HepG2 (cell line): ENCODE results near the genes ARPC2, SLC11A1 and CDK5R2.

DNA sequence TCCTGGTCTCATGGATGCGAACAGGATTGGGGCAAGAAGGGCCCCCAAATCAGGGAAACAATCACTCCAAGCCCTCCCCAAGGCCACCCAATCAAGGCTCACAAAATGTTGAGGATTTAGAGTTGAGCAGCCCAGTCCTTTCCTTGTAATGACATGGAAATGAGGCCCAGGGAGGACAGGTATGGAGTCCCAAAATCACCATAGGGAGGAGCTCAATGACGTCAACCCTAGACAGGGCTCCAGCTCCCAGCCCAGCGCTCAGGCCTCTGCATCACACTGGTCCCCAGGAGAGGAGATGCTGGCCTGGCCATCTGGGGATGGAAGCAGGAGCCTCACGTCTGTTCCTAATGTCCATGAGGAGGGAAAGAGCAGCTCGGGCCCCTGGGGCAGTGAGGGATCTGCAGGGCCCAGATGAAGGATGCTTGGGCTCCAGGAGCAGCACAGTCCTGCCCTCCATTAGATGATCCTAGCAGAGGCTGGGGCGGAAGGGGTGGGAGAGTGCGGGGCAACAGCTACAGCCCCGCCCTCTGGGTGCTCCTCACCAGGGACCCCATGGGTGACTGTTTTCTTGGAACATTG is 49.9 kb downstream of the TNS1 start:
- RRBS, 2 experiments: no CpG with 5 or more reads among the region's 8 CpGs
CAGE:
- cytosol, long polyA minus RNA: no peak
- cytosol, long polyA plus RNA: no peak
- long polyA plus RNA: no peak
- nucleus, long polyA minus RNA: no peak
- nucleus, long polyA plus RNA: no peak

DNA sequence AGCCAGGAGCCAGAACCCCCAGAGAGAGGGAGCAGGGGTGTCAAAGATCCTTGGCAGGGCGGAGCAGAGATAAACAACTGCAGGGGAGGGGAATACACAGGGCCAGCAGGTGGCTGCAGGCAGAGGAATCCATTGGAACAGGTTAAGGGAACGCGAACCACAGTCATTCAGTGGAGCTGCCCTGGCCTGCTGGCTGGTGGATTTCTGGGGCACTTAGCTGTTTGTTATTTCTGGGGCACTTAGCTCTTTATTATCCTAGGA is 37.9 kb downstream of the TNS1 start:
- RRBS, 2 experiments: no CpG with 5 or more reads among the region's 3 CpGs
CAGE:
- cytosol, long polyA minus RNA: no peak
- cytosol, long polyA plus RNA: no peak
- long polyA plus RNA: no peak
- nucleus, long polyA minus RNA: no peak
- nucleus, long polyA plus RNA: no peak

DNA sequence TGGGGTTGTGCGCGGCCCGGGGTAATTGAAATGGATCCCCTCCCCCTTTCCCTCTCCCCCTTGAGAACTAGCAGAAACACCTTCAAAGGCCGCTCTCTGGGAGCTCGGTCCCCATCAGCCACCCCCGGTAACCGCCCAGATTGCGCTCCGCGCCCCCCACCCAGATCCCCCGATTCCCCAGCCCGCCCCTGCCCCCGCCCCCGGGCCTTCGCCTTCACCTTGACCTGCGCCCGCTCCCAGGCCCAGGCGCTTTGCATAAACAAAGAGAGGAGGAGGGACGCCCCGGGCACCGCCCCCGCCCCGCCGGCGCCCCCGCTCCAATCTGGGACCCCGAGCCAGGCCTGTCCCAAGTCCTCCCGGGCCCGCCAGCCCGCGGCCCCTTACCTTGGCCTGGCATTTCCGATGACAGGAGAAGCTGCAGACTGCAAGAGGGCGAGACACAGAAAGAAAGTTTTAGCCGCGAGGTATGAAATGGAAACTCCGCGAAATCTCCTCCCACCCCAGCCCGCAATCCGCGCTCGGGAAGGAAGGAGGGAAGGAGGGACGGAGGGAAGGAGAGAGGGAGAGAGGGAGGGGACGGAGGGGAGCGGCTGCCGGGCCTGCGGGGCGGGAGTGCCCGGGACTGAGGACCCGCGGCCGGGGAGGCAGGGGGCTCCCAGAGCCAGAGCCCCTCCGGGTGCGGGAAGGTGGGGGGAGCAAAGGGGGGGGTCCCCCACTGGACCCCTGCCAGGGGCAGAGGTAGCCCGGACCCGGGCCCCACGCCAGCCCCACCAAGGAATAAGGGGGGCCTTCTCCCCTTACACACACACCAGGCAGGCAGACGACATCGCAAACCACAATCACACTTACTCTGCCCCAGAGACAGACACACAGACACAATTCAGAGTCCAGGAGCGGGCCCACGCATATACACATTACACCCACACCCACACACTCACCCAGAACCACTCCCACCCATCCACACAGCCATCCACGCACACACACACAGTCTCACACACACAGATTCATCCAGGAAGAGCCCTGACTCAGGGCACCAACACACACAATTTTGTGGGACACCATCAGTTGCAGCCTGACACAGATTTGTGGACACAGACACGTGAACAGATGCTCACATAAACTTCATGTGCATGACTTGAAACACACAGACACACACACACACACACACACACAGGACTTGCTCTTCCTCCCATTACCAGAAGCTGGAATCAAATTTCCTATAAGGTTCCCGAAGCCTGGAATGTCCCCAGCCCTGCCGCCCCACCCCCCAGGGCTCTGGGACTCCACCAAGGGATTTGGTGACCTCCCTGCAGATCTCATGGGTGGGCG is 23.9 kb downstream of the TNS1 start:
- RRBS, 2 experiments: 13% methylated on average over 23 to 24 of the region's 65 CpGs
CAGE:
- cytosol, long polyA minus RNA: no peak
- cytosol, long polyA plus RNA: no peak
- long polyA plus RNA: no peak
- nucleus, long polyA minus RNA: no peak
- nucleus, long polyA plus RNA: no peak

- RRBS, 2 experiments: no CpG with 5 or more reads among the region's 3 CpGs
CAGE:
- cytosol, long polyA minus RNA: no peak
- cytosol, long polyA plus RNA: no peak
- long polyA plus RNA: no peak
- nucleus, long polyA minus RNA: no peak
- nucleus, long polyA plus RNA: no peak
Observed at GRCh38 chr2:217993834-217994219, 9.0 kb downstream of the TNS1 start.

DNA sequence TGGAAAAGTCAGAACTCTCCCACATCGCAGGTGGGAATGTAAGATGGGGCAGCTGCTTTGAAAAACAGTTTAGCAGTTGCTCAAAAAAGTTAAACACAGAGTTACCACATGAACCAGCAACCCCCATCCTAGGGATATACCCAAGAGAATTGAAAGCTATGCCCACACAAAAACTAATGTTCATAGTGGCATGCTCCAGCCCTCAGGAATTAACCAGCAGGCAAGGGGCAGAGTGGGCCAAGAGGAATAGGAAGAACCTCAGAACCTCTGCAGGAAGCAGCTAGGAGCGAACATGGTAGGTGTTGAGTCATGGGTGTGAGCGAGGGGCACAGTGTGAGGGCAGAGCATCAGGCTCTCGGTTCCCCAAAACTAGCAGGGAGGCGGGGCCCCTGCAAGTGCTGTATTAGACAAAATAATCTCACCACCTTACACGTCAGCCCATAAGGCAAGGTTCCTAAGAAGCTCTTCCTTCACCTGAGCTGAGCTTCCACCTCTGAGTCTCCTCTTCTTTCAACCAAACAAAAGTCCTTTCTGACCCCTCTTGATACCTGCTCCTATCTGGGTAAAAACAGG is 5.6 kb upstream of the RUFY4 start:
- RRBS, 2 experiments: no CpG with 5 or more reads among the region's 6 CpGs
CAGE:
- cytosol, long polyA minus RNA: no peak
- cytosol, long polyA plus RNA: no peak
- long polyA plus RNA: no peak
- nucleus, long polyA minus RNA: no peak
- nucleus, long polyA plus RNA: no peak

- RRBS, 2 experiments: 2 to 4% methylated on average over 17 to 28 of the region's 93 CpGs
CAGE:
- cytosol, long polyA minus RNA: start-site peak on the plus strand at chr2:218217167-218217182, 281 reads
- cytosol, long polyA plus RNA: start-site peak on the plus strand at chr2:218217154-218217282, 968 and 1,786 reads in 2 replicates
- long polyA plus RNA: start-site peak on the plus strand at chr2:218217137-218217282, 2,645 and 3,058 reads in 2 replicates
- nucleus, long polyA minus RNA: no peak
- nucleus, long polyA plus RNA: start-site peak on the plus strand at chr2:218217139-218217197, 417 and 2,044 reads in 2 replicates
Observed at GRCh38 chr2:218216888-218217952, at the start of gene ARPC2. ARPC2 (plus strand) TSS chr2:218217189.

- RRBS, 2 experiments: no CpG with 5 or more reads among the region's 22 CpGs
CAGE:
- cytosol, long polyA minus RNA: no peak
- cytosol, long polyA plus RNA: no peak
- long polyA plus RNA: no peak
- nucleus, long polyA minus RNA: no peak
- nucleus, long polyA plus RNA: no peak
Observed at GRCh38 chr2:218253447-218254699, 6.9 kb upstream of the GPBAR1 start.

GRCh38 chr2:218258814-218260210 is 1.5 kb upstream of the GPBAR1 start:
- RRBS, 2 experiments: no CpG with 5 or more reads among the region's 26 CpGs
CAGE:
- cytosol, long polyA minus RNA: no peak
- cytosol, long polyA plus RNA: no peak
- long polyA plus RNA: no peak
- nucleus, long polyA minus RNA: no peak
- nucleus, long polyA plus RNA: no peak

- RRBS, 2 experiments: 3 to 5% methylated on average over 15 to 19 of the region's 72 CpGs
CAGE:
- cytosol, long polyA minus RNA: no peak
- cytosol, long polyA plus RNA: start-site peak on the plus strand at chr2:218323139-218323198, 34 and 28 reads in 2 replicates; start-site peak on the plus strand at chr2:218323244-218323377, 60 and 29 reads in 2 replicates
- long polyA plus RNA: start-site peak on the plus strand at chr2:218323233-218323265, 88 and 53 reads in 2 replicates
- nucleus, long polyA minus RNA: no peak
- nucleus, long polyA plus RNA: no peak
Observed at GRCh38 chr2:218322809-218323651, 30.7 kb upstream of the TMBIM1 start.

GRCh38 chr2:218369238-218369864 is 12.7 kb downstream of the CATIP start:
- RRBS, 2 experiments: no CpG with 5 or more reads among the region's 3 CpGs
CAGE:
- cytosol, long polyA minus RNA: no peak
- cytosol, long polyA plus RNA: no peak
- long polyA plus RNA: no peak
- nucleus, long polyA minus RNA: no peak
- nucleus, long polyA plus RNA: no peak

DNA sequence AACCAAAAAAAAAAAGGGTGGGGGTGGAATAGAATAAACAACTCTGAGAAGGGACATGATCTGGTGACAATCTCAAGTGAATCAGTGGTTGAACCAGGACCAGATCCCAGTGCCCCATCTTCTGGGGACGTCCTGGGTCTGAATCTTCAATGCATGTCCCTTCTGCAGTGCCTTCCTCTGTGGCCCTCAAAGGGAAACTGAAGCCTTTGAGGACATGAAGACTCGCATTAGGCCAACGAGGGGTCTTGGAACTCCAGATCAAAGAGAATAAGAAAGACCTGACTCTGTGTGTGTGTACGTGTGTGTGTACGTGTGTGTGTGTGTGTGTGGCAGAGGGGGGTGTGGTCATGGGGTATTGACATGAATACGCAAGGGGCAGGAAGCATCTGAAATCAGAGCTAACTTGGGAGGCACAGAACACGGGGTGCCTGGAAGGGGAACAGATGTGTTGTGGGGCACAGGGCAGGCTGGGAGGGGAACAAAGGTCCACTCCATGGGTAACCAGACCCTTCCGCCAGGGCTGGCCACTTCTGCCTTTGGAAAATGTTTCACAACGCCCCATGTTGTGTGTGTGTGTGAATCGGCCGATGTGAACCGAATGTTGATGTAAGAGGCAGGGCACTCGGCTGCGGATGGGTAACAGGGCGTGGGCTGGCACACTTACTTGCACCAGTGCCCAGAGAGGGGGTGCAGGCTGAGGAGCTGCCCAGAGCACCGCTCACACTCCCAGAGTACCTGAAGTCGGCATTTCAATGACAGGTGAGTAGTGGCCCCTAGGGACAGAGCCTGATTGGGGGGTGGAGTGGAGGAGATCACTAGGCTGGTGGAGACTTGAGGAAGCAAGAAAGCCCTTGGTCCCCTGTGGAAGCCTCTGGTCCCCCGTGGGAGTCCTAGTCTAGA is at the start of gene SLC11A1:
Gene SLC11A1, plus strand, starts transcription at position 657 of the 900 bp plus-strand sequence.
- RRBS, 2 experiments: no CpG with 5 or more reads among the region's 18 CpGs
CAGE:
- cytosol, long polyA minus RNA: no peak
- cytosol, long polyA plus RNA: no peak
- long polyA plus RNA: no peak
- nucleus, long polyA minus RNA: no peak
- nucleus, long polyA plus RNA: no peak

DNA sequence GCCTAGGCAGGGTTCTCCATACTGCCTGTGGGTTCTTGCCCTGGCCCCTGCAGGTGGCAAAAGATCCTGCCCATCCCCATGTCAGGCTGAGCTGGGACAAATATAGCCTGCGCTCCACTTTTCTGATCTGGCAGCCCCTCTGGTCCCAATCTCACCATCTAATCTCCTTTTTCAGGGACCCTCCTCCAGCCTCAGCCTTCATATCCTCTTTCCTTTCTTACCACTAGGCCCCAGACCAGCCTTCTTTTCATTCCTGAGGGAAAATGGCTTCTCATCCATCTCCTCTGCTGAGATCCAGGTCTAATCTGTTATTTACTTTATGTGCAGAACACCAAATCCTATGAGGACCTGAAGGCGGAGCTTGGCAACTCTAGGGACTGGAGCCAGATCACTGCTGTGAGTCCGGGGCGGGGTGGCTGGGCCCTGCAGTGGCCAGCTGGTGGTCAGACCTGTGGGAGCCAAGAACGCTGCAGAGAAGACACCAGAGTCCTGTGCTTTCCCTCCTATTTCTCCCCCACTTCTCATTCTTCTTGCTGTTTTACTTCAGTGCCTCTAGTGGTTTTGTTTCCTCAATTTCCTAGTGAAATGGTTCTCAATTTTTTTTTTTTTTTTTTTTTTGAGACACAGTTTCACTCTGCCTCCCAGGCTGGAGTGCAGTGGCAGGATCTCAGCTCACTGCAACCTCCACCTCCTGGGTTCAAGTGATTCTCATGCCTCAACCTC is 19.6 kb downstream of the VIL1 start:
- RRBS, 2 experiments: no CpG with 5 or more reads among the region's 5 CpGs
CAGE:
- cytosol, long polyA minus RNA: no peak
- cytosol, long polyA plus RNA: no peak
- long polyA plus RNA: no peak
- nucleus, long polyA minus RNA: no peak
- nucleus, long polyA plus RNA: no peak

DNA sequence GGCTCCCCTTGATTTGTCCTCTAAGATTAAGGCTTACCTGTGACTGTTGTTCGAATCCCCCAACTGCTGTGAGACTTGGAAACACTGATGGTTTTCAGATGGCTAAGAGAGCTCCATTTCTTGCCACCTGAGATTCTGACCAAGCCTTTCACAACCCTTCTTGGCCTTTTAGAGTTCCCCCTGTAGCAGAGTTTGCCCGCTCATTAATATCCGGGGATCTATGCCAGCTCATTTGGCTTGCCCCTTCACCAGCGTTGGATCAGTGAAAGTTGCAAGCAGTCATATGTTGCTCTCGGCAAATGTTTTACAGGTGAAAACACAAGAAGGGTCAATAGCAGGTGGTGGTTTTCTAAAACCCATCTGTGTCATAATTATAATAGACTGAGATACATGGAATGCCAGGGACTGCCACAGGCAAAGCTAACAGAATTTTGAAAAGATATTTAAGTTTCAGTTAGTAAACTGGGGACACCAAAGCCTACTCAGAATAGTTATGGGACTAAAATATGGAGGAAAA is 24.0 kb upstream of the CYP27A1 start:
- RRBS, 2 experiments: no CpG with 5 or more reads among the region's 5 CpGs
CAGE:
- cytosol, long polyA minus RNA: no peak
- cytosol, long polyA plus RNA: no peak
- long polyA plus RNA: no peak
- nucleus, long polyA minus RNA: no peak
- nucleus, long polyA plus RNA: no peak

DNA sequence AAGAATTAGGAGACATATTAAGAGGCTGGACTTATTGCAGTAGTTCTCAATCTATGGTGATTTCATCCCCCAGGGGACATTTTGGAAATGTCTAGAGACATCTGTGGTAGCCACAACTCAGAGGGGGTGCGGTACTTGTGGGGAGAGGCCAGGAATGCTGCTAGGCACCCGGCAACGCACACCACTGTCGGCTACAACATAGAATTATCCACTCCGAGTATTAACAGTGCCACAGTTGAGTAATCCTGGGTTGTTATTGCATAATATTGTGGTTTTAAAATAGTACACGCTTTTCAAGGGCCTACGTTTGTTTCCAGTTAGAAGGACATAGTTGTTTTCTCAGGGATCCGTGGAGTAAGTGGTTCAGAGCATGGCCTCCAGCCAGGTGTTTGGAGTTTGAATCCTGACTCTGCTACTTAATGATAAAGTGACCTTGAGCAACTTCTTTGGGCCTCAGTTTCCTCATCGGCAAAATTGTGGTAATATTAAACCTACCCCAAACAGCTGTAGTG is 24.4 kb downstream of the CYP27A1 start:
- RRBS, 2 experiments: no CpG with 5 or more reads among the region's 9 CpGs
CAGE:
- cytosol, long polyA minus RNA: no peak
- cytosol, long polyA plus RNA: no peak
- long polyA plus RNA: no peak
- nucleus, long polyA minus RNA: no peak
- nucleus, long polyA plus RNA: no peak

- RRBS, 2 experiments: under 1 to 1% methylated on average over 13 to 22 of the region's 43 CpGs
CAGE:
- cytosol, long polyA minus RNA: no peak
- cytosol, long polyA plus RNA: no peak
- long polyA plus RNA: no peak
- nucleus, long polyA minus RNA: no peak
- nucleus, long polyA plus RNA: no peak
Observed at GRCh38 chr2:218883248-218883808, 2.7 kb downstream of the WNT10A start.

DNA sequence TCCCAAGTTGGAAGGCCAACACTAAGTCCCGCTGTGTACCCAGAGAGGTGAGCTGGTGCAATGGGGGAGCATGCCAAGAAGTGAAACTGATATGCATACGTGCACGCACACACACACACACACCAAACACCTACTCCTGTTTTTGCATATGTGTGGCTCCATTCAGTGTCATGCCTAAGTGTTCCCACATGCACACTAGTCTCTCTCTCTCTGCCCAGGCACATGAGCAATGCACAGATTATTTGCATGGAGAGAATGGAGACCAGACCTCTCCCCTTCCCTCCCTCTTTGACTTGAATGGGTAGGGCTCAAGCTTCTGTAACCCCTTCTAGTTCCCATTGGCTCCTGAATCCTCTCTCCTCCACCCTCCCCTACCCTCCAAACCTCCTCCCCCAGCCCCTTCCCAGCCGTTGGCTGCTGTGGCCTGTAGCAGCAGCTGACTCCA is 5.5 kb downstream of the WNT10A start:
- RRBS, 2 experiments: no CpG with 5 or more reads among the region's 4 CpGs
CAGE:
- cytosol, long polyA minus RNA: no peak
- cytosol, long polyA plus RNA: no peak
- long polyA plus RNA: no peak
- nucleus, long polyA minus RNA: no peak
- nucleus, long polyA plus RNA: no peak

- RRBS, 2 experiments: no CpG with 5 or more reads among the region's 2 CpGs
CAGE:
- cytosol, long polyA minus RNA: no peak
- cytosol, long polyA plus RNA: no peak
- long polyA plus RNA: no peak
- nucleus, long polyA minus RNA: no peak
- nucleus, long polyA plus RNA: no peak
Observed at GRCh38 chr2:218894940-218895290, 14.3 kb downstream of the WNT10A start.

DNA sequence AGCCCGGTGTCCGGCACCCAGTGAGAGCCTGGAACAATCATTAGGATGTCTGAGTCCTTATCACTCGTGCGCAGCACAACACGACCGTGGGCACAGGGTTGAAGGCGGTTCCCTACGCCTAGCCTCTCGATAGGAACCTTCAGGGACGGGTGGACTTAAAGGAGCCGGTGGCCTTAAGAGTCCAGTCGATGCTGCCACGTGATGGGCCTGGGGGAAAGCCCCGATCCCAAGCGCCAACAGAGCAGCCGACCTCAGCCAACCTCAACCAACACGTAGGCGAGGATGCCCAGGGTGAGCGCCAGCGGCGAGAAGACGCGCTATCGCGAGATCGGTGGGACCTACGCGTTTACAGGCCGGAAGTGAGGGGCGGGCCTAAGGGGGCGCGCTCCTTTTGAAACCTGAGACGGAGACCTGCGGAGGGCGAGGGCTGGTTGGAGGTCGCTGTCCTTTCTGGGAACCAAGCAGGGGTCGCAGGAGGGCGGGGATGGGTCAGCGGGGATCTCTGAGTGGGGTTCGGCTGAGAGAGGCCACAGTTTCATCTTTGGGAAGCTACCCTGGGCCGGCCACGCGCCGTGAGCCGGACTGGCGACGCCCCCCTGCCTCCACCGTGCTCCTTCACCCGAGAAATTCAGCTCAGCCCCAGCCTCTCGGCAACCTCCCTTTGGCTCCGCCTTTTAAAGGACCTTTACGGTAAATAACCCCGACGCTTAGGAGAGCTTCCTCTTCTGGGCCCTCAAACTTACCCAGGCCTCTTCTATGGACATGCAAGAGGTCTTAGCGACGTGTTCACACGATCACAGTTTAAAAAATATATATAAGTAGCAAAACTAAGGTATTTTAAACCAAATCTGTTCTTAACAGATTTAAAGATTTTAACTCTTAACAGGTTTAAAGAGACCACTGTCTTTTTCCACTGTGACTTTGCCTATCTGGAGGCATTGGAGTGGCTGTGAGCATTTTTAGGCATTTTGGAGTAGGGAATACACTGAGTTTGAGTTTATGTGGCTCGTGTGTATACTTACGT is 28.4 kb downstream of the WNT10A start:
- RRBS, 2 experiments: no CpG with 5 or more reads among the region's 59 CpGs
CAGE:
- cytosol, long polyA minus RNA: no peak
- cytosol, long polyA plus RNA: no peak
- long polyA plus RNA: no peak
- nucleus, long polyA minus RNA: no peak
- nucleus, long polyA plus RNA: no peak

GRCh38 chr2:218959315-218960076 is at the start of gene CDK5R2:
CDK5R2 (plus strand) TSS chr2:218959666.
- RRBS, 2 experiments: 5% methylated on average over 13 of the region's 70 CpGs
CAGE:
- cytosol, long polyA minus RNA: no peak
- cytosol, long polyA plus RNA: no peak
- long polyA plus RNA: no peak
- nucleus, long polyA minus RNA: no peak
- nucleus, long polyA plus RNA: no peak

DNA sequence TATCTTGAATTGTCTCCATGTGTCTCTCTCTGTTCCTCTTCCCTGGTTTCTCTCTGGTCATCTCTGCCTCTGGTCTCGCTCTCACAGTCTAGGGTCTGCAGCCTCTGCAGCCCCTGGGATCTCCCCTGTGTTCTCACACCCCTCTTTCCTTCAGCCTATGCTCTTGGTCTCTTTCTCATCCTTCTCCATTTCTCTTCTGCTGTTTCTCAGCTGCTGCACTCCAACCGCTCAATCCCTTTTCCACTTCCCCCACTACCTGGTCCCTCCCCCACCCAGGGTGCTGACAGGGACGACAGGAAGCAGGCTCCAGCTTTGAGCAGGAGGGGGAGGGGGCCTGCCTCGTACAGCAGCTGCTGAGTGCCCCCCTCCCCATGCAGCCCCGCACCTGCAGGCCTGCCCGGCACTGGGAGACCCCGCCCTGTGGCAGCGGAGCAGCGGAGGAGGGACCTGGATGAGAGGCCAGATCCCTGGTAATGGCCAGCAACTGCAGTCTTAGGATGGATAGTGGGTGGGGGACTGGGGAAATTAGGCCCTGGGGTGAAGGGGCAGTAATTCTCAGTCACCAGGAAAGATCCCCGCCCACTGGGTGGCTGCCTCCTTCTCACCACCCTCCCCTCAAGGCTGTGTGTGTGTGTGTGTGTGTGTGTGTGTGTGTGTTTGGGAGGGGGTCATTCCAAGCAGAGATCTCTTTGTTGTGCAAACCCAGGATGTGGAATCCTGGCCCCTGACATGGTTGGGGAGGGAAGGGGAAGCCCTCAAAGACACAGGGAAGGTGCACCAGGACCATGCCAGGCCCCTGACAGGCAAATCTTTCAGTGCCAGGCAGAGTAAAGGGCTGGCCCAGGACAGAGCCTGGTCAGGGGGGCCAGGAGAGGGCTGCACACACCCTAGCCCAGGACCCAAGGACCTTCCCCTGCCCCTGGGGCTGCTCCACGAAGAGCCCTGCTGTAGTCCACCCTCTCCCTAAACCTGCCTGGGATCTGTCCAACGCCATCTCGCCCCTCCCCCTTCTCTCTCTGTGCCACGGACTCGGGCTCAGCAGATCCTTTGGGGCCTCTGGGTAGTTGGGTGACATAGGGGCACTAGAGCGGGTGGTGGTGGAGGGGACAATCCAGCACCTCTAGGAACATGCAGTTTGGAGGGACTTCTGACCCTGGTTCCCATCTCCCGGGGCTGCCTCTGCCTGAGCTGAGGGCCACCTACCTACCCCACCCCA is 6.9 kb upstream of the CRYBA2 start:
- RRBS, 2 experiments: no CpG with 5 or more reads among the region's 17 CpGs
CAGE:
- cytosol, long polyA minus RNA: no peak
- cytosol, long polyA plus RNA: no peak
- long polyA plus RNA: no peak
- nucleus, long polyA minus RNA: no peak
- nucleus, long polyA plus RNA: no peak